Foreskin fibroblast (primary cell): Measurements from ENCODE around the genes ZC3H12D, ULBP3, IYD and MTHFD1L.

GRCh38 chr6:149128274-149129030 lies 189.1 kb upstream of the TAB2 start:
- RRBS: no CpG with 5 or more reads among the region's 6 CpGs

- RRBS: no CpG with 5 or more reads among the region's 1 CpG
Measured at GRCh38 chr6:149322902-149323213, 5.3 kb downstream of the TAB2 start.

DNA sequence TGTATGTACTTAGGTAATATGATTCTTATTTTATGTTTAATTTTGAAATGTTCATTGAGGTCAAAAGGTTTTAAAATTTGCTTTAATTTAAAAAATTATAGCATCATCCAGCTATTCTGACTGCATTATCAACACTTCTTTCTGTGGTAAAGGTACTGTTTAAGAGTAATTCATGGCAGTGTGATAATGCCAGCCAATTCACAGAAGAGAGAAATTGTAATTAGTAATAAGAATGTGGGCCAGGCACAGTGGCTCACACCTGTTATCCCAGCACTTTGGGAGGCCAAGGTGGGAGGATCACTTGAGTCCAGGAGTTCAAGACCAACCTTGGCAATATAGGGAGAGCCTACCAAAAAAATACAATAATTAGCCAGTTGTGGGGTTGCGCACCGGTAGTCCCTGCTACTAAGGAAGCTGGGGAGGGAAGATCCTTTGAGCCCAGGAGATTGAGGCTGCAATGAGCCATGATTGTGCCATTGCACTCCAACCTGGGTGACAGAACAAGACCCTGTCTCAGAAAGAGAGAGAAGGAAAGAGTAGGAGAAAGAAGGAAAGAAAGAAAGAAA lies 30.4 kb downstream of the TAB2 start:
- RRBS: no CpG with 5 or more reads among the region's 2 CpGs

- RRBS: 44% methylated on average over 2 of the region's 17 CpGs
Measured at GRCh38 chr6:149484340-149485335, at the start of gene ZC3H12D. Gene ZC3H12D, minus strand, starts transcription at chr6:149485014.

DNA sequence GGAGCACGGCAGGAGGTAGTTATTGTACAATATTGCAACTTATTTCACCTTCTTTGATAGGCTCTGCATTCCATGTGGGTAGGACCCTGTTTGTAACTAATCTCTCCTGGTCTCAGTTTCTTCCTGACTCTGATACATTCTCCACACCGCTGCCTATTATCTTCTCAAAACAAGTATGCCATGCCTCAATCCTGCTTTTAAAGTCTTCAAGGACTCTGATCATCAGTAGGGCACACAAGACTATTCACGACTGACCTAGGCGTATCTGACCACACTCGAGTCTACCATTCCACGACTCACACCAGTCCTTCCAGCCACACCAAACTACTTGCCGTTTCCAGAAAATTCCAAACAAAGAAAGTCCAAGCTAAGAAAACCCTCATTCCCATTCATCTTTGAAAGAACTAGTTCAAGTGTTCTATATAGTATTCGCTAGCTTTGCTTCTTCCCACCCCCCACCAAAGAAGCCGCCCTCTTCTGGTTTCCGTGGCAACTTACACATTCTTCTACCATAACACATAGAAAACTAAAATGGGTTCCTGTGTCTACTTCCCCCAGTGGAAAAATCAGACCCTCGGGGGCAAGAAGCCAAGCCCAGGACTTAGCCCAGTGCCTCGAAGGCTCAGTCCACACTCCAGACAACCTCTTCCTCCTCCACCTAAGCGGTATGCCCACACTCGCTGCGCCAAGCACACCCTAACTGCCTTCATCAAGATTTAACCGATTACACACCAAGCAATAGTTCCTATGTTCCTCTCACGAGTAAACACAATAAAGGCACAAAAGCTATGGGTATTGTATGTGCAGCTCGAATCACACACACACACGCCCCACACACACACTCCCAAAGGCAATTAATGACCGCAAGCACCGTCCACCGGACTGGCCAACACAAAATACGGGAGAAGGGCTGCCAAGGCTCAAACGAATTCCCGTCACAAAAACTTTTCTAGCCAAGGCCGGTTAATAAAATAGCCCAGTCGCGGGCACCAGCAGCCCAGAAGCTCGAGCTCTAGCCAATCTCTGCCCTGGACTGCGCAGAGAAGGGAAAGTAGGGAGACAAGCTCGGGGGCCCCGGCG lies 673 bp downstream of the PPIL4 start:
- RRBS: under 1% methylated on average over 6 of the region's 33 CpGs

GRCh38 chr6:149597895-149598577 lies 31.9 kb downstream of the GINM1 start:
- RRBS: no CpG with 5 or more reads among the region's 7 CpGs

- RRBS: no CpG with 5 or more reads among the region's 5 CpGs
Measured at GRCh38 chr6:149694925-149695501, 22.9 kb downstream of the LATS1 start.

GRCh38 chr6:149820454-149820975 lies 43.6 kb downstream of the LRP11 start:
- RRBS: no CpG with 5 or more reads among the region's 7 CpGs

DNA sequence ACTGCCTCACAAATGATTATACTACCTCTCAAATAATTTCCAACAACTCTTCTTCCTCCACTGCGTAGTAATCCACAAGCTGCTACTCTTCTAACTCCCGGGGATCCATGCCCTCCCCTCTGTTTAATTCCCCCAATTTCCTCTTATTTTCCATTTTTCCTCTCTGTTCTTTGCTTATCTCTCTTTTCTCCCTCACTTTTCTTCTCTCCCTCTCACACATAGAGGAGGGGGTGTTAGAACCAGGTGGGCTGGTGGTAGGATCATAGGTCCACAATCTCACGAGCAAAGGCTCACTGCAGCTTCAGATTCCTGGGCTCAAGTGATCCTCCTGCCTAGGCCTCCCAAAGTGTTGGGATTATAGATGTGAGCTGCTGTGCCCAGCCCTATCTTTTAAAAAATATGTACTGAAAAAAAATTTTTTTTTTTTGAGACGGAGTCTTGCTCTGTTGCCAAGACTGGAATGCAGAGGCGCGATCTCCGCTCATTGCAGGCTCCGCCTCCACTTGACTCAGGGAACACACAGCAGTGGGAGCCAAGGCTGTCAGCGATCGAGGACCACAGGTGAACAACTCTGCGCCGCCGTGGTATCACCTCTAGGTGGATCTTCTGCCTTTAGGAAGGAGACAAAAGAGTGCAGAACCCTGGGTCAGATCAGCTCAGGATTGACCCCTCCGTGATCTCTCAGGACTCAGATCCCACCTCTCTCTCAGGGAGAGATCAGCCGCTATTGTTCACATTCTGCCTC lies 13.8 kb downstream of the RAET1E start:
- RRBS: no CpG with 5 or more reads among the region's 15 CpGs

DNA sequence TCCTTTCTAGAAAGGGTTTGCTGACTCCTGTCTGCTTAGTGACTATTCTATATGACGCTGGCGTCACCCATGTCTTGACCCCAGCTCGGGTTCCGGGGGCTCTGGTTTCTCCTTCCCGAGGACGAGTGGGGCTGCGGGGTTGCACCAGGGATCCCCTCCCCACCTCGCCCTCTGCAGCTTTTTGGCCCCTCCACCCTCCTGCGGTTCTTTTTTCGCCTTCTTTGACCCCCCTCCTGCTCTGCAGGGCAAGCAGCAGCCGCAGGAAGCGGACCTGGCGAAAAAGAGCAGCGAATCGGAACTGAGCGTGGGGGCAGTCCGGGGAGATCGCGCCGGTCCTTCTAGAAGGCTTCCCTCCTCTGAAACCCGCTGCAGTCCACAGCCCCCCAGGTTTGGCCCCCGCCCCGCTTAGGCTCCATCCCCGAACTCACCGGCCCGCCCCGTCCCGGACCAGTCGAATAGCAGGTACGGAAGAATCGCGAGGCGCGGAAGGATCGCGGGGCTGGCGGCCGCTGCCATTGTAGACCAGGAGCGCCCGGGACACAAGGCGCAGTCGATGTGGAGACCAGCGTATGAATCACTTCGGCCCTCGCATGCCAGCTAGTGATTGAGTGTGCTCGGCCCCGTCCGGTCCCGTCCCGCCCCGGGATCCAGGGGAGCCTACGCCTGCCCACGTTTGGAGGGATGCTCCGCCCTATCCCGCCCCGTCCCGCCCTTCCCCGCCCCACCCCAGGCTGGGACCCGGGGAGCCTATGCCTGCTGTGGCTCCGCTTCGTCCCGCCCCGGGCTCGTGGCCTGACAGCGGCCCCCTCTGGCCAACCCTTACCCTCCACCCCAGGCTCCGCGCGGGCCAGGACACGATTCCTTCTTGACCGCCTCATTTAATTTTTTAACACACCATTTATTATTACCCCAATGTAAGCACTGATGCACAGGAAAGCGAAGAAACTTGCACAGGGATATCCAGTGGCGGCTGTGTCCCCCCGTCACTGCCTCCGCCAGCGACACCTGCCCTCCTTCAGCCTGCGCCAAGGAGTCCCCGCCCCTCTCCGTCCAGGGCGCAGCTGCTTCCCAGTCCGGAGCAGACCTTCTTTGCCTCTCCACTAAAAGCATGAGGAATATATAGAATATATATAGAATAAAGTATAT lies at the start of gene ULBP3:
Gene ULBP3 (minus strand): TSS at position 571 of the 1,146 bp plus-strand sequence.
- RRBS: 2% methylated on average over 22 of the region's 80 CpGs

DNA sequence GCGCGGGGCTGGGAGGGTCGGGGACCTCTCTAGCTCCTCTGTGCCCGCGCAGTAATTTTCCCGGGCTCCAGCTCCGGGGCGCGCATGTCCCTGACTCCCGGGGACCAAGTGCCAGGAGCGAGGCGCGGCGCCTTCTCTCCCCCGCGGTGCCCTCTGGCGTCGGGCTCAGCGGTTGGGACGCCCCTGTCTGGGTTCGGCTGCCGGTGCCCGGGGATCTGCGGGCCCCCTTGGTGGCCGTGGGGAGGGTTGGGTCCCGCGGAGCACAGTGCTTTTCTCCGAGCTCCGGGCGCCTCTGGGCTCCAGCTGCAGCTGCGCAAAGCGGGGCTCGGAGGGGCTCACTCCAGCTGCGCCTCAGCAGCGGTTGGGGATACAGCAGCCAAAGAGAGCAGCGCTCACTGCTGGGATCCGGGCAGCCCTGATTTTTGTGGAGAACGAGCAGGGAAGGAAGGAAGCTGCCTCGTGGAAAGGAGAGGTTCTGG lies 702 bp downstream of the PPP1R14C start:
- RRBS: 1% methylated on average over 18 of the region's 39 CpGs

- RRBS: no CpG with 5 or more reads among the region's 10 CpGs
Measured at GRCh38 chr6:150201545-150202233, 58.8 kb downstream of the PPP1R14C start.

DNA sequence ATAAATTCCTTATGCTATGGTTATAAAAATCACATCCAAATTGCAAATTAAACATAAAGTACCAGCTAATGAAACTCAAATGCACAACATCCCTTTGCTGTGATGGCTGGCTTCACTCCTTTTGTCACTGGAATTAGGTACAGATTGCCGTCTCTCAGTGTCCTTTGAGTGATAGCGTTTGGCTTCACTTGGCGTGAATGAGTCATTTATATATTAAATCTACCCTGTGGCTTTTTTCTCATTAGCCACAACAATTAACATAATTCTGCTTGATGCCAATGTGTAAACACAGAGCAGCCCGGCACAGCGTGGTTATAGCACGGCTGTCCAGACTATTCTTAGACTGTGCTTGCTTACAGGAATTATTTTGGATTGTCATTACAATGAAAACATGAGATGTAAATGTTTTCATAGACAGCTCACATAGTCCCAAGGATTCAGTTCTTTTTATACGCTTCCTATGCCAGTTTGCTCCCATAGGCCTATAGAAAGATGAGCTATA lies 65.7 kb downstream of the PPP1R14C start:
- RRBS: no CpG with 5 or more reads among the region's 7 CpGs

- RRBS: no CpG with 5 or more reads among the region's 8 CpGs
Measured at GRCh38 chr6:150368433-150369163, at the start of gene IYD. Gene IYD, plus strand, starts transcription at chr6:150369012.

GRCh38 chr6:150372859-150373688 lies 4.3 kb downstream of the IYD start:
- RRBS: no CpG with 5 or more reads among the region's 2 CpGs

- RRBS: no CpG with 5 or more reads among the region's 8 CpGs
Measured at GRCh38 chr6:150711646-150712589, 112.2 kb downstream of the PLEKHG1 start.

- RRBS: no CpG with 5 or more reads among the region's 9 CpGs
Measured at GRCh38 chr6:150840897-150841565, 24.5 kb upstream of the MTHFD1L start.

DNA sequence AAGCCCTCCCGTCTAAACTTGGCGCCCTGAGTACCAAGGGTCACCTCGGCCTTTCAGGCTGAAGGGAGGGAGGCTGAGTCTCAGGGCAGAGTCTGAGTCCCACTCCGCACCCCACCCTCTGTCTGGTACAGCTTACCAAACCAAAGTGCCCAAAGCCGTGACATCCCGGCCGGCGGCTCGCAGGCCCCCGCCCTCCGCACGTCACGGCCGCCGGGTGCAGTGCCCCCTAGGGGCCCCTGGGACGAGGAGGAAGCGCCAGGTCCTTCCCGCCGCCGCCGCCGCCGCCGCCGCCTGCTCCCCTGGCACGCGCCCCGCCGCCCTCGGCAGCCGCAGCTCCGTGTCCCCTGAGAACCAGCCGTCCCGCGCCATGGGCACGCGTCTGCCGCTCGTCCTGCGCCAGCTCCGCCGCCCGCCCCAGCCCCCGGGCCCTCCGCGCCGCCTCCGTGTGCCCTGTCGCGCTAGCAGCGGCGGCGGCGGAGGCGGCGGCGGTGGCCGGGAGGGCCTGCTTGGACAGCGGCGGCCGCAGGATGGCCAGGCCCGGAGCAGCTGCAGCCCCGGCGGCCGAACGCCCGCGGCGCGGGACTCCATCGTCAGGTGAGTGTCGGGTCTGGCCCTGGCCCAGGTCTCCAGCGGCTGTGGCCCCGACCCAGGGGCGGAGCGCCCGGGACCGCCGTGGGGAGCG lies at the start of gene MTHFD1L:
Gene MTHFD1L (plus strand): TSS at position 247 of the 682 bp plus-strand sequence.
- RRBS: 2% methylated on average over 45 of the region's 80 CpGs

GRCh38 chr6:150878400-150879211 lies 13.1 kb downstream of the MTHFD1L start:
- RRBS: no CpG with 5 or more reads among the region's 8 CpGs